ENCODE results near the gene VPS33B.

GRCh38 chr15:91022317-91023049 lies at the start of gene VPS33B:
TSS of gene VPS33B (minus strand) at chr15:91022594.
- RRBS, result 1% methylated on average over 7 of the region's 33 CpGs

GRCh38 chr15:91422916-91423133 lies 322.8 kb downstream of the SV2B start:
- RRBS, result no CpG with 5 or more reads among the region's 1 CpG

DNA sequence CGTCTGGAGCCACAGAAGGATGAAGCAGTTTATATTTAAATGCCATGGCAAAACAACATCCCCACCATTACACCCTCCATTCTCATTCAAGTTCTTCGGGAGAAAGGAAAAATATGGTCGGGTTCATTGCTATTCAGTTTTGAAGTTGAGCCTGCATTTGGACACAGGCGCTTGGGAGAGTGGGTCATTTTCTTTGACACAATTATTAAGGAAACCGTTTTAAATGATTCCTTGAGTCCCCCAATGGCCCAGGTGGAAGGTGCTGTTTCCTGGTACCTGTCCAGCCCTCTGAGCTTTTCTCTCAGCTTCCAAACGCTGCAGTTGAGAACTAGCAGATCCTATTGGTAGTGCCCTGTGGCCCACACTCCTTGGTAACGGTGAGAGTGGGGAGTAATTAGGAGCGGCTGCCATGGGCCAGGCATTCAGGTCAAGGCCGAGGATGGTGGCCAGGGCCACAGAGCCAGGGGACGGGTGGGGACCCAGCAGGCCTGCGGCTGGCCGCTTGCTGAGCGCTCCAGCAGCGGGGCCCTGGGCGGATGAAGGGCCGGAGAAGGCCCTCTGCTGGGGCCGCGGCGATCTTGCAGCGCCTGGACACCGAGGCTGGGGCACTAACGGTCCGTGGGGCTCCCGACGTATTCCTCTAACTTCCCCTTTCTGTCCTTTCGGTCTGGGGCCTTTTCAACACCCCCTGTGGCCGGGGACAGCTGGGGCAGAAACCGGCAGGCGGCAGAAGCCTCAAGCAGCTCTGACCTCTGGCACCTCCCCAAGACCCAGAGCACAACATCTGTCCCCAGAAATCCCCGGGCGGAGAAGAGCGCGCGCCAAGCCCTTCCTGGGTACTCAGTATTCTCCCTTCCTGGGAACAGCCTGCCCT lies 978 bp upstream of the SLCO3A1 start:
- RRBS, result 7% methylated on average over 3 of the region's 34 CpGs

DNA sequence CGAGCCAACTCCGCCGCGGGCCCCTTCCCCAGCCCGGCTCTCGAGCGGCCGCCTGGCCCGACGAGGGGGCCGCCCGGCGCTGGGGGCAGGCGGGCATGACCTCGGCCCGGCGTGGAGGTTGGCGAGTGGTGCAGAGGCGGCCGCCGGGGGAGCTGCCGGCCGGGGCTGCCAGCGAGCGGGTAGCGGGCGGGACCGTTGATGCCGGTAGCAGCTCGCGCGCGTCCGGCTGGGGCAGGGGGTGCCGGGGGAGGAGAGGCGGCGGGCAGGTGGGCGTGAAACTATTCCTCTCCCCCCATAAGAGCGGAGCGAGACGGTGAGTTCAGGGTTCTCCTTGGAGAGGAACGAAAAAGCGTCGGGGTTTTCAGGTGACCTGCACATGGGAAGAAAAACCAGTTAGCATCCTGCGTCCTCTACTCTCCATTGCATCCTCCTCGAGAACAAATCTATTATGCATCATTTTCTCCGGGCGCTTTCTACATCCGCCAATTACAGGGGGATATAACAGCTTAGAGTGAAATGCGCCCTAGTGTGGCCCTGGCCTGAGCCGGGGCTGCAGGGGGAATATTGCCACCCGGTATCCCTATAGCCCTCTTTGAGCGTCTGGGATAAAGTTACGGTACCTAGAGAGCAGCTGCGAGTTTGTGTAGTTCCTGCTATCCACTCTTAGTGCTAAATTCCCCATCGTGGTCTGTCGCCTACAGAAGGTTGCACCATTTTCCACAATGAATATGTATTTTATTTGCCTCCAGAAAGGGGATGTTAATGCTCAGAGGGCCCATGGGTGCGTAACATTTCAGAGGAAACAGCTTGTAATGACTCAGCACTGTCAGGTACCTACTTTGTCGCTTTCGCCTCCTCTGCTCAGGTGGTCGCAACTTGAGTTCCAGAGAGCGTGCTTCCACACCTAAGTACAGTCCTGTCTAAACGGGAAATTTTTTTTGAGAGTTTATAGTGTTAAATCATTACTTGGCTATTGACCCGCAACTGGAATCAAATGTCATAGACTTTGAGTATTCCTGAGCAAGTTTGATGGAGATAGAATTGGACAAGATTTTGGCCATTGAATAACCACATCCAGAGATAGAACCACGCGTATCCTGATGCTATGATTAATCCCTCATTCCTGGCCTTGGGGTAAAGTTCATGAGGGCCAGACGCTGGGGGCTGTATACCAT lies 977 bp downstream of the SLCO3A1 start:
- RRBS, result 3% methylated on average over 20 of the region's 67 CpGs

GRCh38 chr15:91949988-91950475 lies 96.5 kb downstream of the SLCO3A1 start:
- RRBS, result no CpG with 5 or more reads among the region's 6 CpGs

DNA sequence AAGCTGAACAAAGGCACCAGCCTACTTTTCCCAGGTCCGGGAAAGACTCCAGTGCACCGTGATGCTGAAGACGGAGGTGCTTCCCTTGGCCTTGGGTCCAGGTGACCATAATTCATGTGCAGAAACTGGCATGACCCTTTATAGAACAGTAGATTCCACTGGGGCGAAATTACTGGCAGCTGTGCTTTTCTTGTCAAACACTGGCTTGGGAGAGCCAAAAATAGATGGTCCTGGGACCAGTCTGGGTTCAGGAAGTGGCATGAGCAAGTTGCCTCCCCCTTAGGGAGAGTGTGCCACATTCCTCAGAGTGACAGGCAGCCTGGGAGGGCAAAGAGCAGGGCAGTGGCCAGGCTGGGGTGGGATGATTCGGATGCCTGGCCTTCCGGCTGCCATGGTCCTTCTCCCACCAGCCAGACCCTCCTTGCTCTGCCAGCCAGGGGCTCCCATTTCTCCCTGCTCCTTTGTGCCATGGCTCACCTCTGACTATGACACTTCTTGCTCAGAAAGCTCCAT lies 127.4 kb downstream of the SLCO3A1 start:
- RRBS, result no CpG with 5 or more reads among the region's 6 CpGs

DNA sequence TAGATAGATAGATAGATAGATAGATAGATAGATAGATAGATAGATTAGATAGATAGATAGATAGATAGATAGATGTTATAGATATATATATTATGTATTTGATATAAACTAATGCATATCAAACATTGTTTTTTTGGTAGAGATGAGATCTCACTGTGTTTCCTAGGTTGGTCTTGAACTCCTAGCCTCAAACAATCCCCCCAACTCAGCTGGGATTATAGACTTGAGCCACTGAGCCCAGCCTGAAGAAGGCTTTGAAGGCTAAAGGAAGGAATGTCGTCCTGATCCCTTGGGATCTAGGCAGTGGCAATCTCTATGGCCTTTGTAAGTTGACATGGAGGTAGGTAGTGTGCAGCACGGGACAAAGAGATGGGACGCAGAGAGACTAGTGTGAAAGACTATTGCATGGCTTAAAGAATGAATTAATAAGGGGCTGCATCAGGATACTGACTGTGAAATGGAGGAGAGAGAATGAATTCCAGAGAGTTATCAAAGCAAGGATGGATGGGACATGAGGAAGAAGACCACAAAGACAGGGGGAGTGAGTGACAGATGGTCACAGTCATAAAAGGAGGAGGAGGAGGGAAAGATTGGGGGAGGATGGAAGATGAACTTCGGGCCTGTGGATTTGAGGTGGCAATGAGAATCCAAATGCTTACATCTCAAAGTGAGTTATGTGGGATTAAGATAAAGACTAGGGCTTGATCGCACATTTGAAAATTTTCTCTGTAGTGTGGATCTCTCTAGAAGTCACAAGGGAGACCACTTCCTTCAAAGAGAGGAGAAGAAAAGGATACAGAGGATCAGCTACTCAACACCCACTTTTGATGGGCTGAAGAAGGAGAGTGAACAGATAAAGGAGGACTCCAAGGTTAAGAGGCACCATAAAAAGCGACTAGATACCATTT lies 163.0 kb downstream of the SLCO3A1 start:
- RRBS, result no CpG with 5 or more reads among the region's 6 CpGs

- RRBS, result no CpG with 5 or more reads among the region's 9 CpGs
These were observed 209.0 kb downstream of the SLCO3A1 start for GRCh38 chr15:92062347-92063022.

DNA sequence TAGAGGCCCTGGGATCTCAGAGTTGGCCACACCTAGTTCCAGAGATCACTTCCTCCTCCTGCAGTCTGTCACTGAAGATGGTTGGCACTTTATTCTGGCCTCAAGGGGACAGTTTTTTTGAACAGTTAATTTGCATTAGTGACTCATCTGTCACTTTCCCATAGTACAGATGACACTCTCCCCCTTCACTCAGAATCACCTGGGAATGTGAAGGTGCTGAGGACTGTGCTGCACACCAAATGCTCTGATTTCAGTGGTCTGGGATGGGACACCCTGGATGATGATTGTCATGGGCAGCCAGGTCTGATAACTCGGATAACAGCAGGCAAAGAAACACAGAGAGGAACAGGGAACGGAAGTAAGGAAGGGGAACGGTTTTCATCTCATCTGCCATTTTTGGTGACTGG lies 232.6 kb upstream of the ST8SIA2 start:
- RRBS, result no CpG with 5 or more reads among the region's 3 CpGs

DNA sequence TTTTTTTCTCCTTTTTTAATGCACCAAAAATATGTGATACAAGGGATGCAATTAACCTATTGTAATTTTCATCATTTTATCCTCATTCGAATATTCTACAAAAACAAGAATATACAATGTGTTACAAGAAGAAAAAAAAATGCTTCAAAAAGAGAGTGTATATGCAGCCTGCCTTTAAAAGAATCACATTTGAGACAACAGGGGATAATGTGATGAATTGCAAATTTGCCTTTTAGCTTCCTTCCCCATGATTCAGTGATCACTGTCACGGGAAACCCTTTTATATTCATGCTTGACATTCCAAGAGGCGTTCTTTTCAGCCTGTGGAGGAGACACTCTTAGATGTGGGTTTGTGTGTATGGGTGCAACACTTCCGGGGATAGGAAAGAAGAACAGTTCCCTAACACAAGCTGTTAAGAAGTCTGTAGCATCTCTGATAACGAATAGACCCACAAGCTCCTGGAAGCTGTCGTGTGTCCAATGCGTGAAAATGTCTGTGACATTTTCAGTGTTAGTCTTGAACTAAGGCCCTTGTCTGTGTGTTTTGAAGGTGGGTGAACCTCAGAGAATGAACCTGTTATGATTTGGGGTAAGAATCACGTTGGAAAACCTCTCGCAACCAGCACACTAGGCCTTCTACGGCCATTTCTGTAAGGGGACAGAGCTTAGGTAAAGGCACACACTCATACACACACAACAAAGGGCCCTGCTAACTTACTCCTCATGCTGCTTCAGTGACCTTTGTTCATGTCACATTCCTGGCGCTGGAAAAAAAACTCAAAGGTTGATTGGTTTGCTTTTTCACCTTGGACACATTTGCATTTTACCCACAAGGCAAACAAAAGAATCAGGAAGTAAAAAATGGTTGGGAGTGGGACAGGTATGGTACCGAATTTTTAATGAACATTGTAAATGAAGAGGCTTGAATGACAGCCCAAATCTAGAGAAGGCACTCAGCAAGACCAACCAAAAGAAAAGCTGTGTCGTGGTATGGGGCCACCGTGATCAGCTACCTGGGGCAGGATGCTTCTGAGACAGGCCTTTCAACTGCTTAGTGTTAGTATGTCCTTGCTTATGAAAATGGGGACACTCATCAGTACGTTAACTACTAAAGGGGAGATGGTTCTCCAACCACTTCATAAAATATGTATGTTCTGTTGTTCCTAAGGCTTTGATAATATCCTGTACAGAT lies 229.1 kb upstream of the ST8SIA2 start:
- RRBS, result no CpG with 5 or more reads among the region's 15 CpGs

DNA sequence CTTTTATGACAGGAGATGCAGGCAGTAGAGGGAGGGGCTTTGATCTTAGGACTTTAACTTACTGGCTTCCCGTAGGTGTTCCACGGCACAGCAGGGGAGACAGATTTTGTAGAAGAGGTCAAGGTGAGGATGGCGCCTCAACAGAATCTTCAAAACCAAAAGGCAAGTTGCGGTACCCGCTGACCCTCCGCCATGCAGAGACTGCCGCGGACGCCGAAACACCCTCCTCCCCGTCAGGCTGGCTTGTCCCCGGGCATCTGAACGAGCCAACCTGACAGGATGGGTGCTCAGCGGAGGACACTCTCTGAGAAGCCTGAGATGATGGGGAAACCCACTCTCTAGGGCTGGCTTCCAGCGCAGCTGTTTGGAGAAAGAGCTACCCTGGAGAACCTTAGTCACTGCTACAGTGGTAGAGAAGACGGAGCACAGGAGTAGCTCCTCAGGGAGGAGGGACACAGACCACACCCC lies 39.1 kb downstream of the FAM174B start:
- RRBS, result no CpG with 5 or more reads among the region's 16 CpGs

DNA sequence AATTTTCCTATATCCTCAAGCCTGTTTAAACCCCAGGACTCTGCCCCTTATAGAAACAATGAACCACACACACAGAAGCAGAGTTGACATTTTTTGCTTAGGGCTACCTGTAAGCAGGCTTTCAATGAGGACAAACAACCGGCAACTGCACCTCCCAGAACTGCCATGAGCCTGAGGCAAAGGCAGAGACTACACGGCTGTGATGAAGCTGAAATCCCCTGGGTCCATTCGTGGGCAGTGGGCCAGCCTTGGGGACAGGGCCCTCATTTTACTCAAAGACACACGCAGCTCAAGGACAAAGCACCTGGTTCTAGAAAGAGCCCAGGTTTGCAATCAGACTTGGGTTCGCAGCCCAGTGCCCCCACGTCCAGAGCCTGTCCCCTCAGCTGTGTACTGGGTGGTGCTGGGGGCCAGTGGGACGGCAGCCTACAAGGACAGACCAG lies 18.0 kb downstream of the FAM174B start:
- RRBS, result no CpG with 5 or more reads among the region's 7 CpGs

DNA sequence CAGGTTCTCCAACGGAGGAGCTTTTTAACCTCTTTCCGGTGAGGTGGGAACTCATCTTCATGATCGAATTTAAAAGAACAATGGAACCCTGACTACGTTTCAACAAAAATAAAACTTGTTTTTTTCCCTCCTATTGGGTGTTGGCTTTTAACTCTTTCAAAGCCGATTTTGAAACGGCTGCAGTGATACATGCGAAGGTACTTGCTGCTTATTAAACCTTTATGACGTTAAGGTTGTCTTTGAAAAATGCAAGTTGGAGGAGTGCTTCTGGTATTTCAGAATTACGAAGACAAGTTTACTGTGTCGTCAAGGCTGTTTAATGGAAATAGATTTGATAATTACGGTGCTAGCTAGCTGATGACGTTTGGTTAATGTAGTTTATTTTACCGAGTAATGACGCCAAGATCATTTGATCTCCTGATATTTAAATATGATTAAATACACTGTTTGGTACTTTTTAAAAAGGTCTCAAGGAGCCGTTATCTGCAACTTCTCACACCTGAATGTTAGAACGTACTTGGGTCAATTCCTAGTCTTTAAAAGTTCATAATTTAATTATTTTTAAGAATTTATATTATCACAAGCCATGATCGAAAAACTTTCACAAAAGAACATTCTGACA lies 16.4 kb upstream of the CHD2 start:
- RRBS, result no CpG with 5 or more reads among the region's 17 CpGs

- RRBS, result no CpG with 5 or more reads among the region's 7 CpGs
These were observed 7.9 kb downstream of the CHD2 start for GRCh38 chr15:92907722-92908794.

- RRBS, result no CpG with 5 or more reads among the region's 11 CpGs
These were observed 9.0 kb downstream of the CHD2 start for GRCh38 chr15:92908900-92909846.

GRCh38 chr15:92921218-92922306 lies 21.4 kb downstream of the CHD2 start:
- RRBS, result no CpG with 5 or more reads among the region's 6 CpGs

DNA sequence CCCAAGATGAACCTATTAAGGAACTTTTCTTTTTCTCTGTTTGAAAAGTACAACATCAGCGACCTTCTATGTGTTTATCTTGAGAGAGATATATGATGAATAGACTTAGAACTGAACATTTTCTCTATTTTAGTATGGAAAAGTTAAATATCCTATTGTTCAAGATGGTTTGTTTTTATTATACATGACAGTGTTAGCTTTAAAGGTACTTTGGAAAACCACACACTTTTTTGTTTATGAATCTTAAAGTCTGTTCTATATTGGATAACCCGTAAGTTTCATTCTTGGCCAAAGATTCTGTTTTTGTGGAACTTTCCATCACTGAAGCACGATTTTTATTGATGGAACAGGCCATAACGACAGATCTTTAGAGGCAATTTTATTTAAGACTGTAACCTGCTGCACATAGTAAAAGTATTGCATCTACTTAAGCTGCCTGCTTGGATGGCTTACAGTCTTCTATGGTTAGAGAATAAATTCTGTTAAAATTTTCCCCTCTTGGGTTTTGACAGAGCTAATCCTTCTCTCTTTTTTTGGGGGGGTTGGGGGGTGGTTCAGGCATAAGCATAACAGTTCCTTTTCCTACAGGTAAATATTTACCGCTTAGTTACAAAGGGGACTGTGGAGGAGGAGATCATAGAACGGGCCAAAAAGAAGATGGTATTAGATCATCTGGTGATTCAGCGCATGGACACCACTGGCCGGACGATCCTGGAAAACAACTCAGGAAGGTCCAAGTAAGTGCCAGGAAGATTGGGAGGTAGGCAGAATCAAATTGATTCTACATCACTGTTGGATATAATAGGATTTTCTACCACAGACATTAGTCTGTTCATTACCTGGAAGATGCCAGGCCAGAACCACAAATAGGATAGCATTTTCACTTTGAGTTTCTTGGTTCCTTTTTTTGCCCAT lies 78.7 kb downstream of the CHD2 start:
- RRBS, result no CpG with 5 or more reads among the region's 9 CpGs

DNA sequence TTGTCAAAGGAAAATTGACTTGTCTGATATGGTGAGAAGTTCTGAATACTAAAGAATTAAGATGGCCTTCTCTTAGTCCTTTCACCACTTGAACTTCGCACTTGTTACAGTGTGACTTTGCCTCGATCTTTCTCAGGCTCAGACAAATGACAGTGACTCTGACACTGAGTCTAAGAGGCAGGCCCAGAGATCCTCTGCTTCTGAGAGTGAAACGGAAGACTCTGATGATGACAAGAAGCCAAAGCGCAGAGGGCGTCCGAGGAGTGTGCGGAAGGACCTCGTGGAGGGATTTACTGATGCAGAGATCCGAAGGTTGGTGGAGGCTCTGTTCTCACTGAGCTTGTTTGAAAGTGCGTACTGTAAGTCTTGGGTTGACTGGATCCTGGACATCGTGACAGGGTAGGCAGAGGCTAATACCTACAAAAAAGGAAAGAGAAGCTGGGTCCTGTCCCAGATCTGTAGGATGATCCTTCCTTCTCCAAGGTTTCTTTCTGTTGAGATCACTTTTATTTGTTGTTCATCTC lies 85.3 kb downstream of the CHD2 start:
- RRBS, result no CpG with 5 or more reads among the region's 11 CpGs

DNA sequence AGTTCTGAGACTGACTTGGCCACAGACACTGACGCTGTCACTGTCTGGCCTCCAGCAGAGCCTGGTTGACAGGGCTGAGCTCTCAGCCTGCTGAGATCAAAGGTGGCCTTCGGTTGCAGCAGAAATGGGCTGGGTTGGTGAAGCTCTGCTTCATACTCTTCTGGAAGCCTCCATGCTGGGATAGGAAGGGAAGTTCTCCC lies 38.7 kb downstream of the RGMA start:
- RRBS, result no CpG with 5 or more reads among the region's 2 CpGs

DNA sequence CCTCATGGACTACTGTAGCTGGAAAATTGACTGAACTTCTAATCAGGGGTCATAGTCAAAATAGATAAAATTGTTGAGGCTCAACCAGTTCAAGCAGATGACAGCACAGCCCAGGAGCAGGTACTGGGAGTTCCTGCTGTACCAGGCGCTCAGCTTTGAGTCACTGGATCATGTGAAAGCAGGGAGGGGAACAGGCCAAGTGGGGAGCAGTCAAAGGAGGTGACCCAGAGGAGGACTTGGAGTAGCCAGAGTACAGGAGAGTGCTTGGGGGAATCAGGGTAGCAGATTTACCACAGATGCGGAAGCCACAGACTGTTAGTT lies 369.4 kb upstream of the MCTP2 start:
- RRBS, result no CpG with 5 or more reads among the region's 2 CpGs